Hair follicular keratinocyte (primary cell): Measurements from ENCODE around the genes PHF5A and XRCC6.

DNA sequence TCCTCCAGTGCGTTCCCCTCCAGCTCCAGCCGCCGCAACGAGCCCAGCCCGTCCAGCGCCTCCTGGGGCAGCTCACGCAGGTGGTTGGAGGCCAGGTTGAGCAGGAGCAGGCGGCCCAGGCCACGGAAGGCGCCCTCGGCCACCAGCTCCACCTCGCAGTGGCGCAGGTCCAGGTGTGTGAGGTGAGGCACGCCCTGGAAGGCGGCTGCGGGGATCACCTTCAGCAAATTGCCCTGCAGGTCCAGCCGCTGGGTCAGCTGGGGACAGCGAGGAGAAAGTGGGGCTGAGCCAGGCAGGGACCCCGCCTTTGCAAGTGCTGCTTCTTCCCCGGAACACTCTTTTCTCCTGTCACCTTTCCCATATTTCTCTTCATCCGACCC lies 2.1 kb downstream of the CHADL start:
- RAMPAGE, long total RNA, result no peak

- RAMPAGE, long total RNA, result no peak
Observed at GRCh38 chr22:41255886-41256675, 15.3 kb upstream of the CHADL start.

DNA sequence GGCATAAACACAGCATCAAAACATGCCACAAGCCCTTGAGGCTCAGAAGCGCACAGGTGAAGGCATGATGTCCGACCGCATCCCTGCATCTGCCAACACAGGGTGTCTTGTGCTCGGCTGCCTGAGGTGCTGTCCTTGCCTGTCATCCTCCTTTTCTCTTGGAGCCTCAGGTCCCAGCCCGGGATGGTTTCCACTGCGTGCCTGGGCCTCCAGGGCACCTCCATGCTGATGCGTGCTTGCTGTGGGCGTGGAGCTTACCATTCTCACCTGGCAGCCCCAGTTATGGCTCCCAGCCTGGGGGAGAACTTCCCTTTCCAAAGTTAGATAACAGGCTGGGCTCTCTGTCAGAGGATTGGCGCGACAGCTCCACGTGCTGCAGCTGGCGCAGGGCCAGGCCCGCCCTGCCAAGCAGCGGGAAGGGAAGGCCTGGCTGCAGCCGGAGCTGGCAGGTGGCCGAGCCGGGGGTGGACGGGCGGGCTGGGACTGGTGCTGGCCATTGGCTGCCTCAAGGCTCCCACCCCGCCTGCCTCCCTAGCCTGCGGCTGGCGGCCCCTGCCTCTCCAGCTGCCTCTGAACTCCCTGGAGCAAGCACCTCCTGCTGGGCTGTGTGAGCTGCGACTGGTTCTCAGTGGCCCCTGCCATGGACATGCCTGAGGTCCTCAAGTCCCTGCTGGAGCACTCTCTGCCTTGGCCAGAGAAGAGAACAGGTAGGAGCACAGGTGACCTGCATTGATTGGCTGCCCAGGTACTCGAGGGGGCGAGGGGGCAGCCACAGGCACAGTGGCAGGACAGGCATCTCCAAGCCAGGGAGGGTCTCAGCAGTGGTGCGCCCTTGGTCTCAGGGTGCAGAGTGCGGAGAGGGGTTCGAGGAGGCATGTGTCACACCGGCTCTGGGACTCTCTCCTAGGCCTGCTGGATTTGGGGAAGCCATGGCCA lies 14.6 kb upstream of the TEF start:
- RAMPAGE, long total RNA, result no peak

GRCh38 chr22:41396928-41397672 lies 15.4 kb downstream of the TEF start:
- RAMPAGE, long total RNA, result no peak

DNA sequence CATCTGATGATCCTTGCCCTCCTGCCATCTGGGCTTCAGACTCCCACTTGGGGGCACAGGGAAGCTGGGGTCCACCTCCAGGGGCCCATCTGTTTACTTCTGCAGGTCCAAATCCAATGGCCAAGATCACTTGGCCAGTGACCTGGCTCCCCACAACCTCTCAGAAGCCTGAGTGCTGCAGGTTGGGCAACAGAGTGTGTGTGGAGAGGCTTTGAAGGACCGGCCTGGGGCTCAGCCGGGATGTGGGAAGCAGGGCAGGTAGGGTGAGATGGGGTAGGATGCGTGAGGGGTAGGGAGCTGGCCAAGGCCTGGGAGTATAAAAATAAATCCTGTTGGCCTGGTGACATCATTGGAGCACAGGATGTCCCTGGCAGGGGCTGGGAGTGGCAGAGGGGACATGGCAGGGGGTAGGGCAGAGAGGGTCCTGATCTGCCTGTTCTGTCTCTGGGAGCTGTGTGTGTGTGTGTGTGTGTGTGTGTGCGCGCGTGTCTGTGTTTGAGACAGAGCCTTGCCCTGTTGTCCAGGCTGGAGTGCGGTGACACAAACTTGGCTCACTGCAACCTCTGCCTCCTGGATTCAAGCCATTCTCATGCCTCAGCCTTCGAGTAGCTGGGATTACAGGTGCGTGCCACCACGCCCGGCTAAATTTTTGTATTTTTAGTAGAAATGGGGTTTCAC lies 28.6 kb downstream of the TEF start:
- RAMPAGE, long total RNA, result no peak

- RAMPAGE, long total RNA, result no peak
Observed at GRCh38 chr22:41411416-41412236, 29.9 kb downstream of the TEF start.

GRCh38 chr22:41444827-41445705 lies 1.5 kb downstream of the TOB2 start:
- RAMPAGE, long total RNA, result no peak

DNA sequence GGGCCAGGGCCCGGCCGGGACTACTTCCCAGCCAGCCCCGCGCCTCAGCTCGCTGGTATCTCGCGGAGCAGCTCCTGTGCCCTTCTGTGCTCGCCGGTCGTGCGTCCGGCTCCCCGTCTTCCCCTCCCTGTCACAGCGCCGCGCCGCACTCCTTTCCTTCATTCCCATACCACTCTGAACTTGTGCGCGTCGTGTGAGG lies 192 bp upstream of the TOB2 start:
- RAMPAGE, long total RNA, result no peak

DNA sequence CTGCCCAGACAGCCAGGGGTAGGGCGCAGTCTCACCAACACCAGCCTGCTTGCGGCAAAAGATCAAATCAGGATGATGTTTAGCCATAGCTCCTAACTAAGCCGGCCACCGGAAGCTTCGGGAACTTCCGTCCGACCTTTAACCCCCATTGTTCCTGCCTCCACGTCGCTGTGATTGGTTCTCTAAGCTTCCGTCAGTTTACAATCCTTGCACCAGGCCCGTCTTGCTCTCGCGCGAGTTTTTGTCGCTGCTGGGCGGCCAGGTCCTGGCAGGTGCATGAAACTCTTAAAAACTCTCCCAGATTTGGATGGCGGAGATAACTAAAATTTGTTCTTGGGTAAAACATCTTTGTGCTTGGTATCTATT lies at the start of gene PHF5A:
PHF5A (minus strand) TSS at position 126 of the 366 bp plus-strand sequence.
- RAMPAGE, long total RNA, result start-site peak on the minus strand centred at position 110 of the sequence, 26 bp wide, 123 and 50 reads in 2 replicates

- RAMPAGE, long total RNA, result start-site peak on the plus strand at chr22:41621293-41621342, 612 and 588 reads in 2 replicates
Observed at GRCh38 chr22:41621124-41622209, at the start of gene XRCC6. Gene XRCC6, plus strand, starts transcription at chr22:41621295.

GRCh38 chr22:41681643-41682291 lies 6.9 kb downstream of the SNU13 start:
- RAMPAGE, long total RNA, result no peak

DNA sequence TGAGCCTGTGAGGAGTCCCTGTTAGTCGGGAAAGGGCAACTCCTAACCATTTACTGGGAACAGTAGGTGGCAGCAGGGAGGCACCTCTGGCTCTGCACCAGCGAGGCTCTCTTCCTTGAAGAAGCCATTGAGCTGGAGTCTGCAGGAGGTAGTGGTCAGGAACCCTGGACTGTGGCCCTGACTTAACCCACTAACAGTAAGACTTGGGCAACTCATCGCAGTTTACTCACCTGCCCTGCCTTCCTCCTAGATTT lies 47.3 kb downstream of the MEI1 start:
- RAMPAGE, long total RNA, result no peak

DNA sequence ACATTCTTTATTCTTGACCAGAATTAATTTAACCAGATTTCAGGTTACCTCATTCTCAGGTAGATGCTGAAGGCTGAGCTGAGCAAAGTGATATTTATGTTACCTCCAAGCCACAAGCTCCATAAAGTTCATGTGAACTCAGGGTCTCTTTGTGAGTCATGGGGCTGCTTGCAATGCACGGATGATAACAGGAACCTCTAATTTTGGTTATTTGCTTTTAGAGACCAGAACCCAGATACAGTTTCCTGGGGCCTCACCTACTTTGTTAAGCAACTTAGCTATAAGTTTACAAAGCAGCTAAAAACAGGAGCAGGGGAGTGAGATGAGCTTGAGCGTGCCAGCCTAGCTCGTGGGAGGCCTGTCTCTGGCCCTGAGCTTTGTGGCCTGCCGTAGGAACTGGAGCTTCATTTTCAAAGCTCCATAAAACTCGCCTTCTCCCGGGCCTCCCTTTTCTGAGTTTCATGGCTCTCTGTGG lies 29.2 kb downstream of the SREBF2 start:
- RAMPAGE, long total RNA, result no peak

- RAMPAGE, long total RNA, result no peak
Observed at GRCh38 chr22:41906849-41908100, 7.6 kb downstream of the SHISA8 start.

DNA sequence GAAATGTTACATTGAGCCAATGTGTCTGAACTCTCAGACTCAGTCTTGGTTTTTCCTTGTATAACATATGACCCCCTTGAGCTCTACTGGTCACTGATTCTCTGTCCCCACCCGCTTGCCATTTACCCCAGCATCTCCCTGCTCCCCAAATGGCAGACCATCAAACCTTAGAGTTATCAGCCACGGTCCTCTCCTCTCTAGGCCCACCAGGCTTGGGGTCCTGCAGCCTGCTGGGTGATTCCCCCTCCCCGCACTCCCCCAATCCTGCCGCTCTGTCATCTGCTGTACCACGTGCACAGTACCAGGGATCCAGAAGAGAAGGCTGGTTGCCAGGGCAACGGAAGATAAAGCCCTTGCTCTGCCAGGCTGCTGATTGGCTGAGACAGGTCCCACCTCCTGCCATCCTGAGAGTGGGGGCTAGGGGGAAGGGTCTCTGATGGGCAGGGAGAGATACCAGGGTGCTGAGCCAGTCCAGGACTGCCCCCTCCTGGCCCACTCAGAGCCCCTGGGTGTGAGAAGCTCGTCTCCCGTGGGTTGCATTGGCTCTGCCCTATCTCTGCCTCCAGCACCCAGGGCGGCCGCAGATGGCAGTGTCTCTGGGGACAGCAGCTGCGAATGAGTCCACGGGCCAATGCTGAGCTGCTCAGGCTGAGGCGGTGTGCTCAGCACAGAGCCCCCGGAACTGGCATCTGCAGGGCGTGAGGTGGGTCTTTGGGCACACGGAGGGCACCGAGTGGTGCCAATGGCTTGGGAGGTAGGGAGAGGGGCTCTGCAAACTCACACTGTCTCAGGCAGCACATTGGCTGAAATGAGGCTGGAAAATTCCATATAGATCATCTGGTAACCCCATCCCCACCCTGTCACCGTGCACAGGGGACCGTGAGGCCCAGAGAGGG lies 5.0 kb upstream of the CENPM start:
- RAMPAGE, long total RNA, result no peak

DNA sequence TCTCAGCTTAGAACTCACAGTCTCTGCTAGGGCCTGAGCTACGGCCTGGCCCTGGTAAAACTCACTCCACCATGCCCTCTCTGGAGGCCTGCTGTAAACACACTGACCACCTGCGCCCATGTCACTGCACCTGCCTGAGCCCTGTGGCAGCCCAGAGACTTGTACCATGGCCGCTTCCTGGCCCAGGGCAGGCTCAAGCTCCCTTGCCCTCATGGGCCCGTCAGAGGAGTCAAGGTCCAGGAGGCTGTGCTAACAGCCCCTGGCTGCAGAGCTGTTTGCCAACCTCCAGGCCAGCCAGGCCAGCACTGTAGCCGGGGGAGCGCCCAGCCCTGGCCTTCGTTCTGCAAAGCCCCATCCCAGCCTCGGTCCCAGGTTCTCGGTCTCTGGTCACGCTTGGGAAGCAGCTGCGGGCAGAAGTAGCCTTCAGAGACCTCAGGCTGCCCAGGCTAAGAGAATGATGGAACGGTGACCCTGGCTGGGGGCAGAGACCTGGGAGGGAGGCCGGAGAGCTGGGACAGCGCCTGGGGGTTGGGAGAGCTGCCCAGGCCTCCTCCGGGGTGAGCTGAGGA lies 11.8 kb upstream of the TCF20 start:
- RAMPAGE, long total RNA, result no peak

DNA sequence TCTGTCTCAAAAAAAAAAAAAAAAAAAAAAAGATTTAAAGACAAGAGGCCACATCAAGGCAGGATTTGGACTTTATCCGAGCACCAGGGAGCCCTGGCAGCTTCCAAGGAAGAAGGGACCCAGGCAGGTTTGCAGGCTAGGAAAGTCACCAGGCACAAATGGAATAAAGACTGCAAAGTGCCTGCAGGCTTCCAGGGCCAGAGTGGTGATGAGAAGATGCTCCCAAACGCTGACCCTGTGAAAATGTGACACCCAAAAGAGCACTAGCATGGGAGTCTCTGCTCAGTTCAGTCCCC lies 45.6 kb upstream of the TCF20 start:
- RAMPAGE, long total RNA, result no peak

DNA sequence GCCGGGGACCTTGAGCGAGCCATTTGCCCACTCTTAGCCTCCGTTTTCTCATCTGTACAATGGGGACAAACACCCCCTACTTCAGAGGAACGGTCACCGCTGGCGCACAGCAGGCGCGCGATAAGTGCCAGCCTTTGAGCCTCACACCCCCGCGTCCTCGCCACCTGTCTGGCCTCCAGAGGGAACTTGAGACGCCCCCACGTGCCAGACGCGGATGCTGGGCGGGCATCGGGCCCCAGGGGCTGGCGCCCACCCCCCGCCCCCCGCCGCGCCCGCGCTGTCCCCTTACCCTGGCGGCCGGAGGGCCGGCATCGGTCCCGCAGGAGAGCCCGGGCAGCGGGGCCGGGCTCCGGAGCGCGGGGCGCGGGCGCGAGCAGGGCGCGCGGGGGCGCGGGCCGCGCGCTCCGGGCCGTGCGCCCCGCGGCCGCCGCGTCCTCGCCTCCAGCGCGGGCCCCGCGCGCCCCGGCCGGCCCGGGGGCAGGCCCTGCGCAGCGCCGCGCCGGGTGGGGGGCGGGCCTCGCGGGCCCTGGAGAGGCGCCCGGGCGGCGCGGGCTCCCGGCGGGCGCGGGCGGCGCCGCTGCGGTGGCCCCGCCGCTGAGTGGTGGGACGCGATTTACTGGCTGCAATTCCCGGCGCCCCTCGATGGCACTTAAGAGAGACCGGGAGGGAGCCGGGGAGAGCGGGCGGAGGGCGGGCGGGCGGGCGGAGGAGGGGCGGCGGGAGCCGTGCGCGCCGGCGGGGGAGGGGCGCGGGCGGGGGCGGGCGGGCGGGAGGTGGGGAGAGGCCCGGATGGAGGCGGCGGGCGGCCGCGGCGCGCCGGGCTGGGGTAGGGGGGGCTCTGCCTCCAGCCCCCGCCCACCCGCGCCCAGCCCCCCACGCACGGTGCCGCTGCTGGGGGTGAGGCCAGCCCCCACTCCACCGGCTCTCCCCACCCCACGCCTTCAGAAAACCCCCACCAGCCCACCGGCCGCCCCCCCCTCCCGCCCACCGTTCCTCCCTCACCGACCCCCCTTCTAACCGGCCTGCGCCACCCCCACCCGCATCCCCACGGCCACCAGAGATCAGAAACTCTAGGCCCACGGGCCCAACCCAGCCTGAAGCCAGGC lies 73.1 kb upstream of the TCF20 start:
- RAMPAGE, long total RNA, result no peak

GRCh38 chr22:42437379-42438375 lies 5.5 kb upstream of the NFAM1 start:
- RAMPAGE, long total RNA, result no peak

- RAMPAGE, long total RNA, result no peak
Observed at GRCh38 chr22:42439605-42440058, 7.4 kb upstream of the NFAM1 start.